Placental epithelial cell (primary cell): ENCODE measurements around a stretch of chr6.

- CAGE, long polyA plus RNA, result no peak
Observed at GRCh38 chr6:127464004-127464624, 4.9 kb upstream of the KIAA0408 start.

DNA sequence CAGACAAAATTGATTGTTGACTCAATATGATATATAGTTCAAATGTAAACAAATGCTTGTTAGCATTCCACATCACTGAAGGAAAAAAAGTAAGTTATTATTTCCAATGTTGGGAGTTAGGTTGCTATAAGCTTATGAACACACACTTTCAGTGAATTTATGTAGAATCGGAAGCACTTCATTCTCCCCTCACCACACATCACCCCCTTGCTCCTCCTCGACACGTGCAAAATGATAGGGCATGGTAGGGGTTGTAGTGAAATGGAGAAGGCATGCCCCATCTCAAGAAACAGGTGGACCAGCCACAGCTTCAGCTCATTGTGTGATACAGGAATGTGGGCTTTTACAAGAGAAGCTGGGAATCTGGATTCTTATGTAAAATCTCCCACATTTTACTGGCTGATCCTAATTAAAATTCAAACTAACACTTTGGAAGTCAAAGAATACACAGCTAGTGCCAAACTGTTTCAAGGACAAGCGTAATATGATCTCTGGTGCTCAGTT lies 24.1 kb upstream of the KIAA0408 start:
- CAGE, long polyA plus RNA, result no peak

DNA sequence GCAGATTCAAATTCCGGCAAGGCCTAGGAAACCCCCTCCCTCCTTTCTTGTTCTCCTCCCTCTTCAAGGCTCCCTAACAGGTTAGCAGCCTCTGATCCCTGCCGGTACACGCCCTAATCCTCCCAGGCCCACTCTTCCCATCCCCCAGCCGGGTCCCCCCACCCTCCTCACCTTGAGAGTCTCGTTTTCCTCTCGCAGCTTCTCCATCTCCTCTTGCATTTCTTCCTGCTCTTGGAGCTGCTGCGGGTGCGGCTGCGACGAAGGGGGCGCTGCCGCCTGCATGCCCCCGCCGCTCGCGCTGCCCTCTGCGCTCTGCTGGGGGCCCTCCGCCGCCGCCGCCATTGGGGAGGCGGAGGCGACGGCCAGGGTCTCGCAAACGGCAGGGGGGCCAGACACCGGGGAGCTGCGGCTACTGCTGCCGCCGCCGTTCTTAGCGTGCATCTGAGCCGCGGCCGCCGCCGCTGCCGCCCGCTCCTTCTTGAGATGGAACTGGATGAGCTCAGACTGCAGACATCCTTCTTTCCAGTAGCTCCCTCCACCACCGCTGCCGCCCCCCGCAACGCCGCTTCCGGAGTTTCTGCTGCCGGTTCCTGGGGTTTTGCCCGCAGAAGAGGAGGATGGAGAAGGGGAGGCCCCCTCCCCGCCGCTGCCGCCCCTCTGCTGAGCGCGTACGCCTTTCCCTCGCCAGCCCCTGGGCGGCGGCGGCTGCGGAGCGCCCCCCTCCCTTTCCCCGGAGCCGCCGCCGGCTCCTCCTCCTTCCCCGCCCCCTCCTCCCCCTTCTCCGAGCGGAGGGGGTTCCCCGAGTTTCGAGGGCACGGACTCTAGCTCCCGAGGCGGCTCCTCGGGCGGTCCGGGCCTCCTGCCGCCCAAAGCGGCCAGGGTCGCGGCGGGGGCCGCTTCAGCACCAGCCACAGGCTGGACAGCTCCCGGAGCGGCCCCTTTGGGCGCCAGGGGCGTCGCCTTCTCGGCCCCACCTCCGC lies 56.4 kb upstream of the KIAA0408 start:
- CAGE, long polyA plus RNA, result no peak

DNA sequence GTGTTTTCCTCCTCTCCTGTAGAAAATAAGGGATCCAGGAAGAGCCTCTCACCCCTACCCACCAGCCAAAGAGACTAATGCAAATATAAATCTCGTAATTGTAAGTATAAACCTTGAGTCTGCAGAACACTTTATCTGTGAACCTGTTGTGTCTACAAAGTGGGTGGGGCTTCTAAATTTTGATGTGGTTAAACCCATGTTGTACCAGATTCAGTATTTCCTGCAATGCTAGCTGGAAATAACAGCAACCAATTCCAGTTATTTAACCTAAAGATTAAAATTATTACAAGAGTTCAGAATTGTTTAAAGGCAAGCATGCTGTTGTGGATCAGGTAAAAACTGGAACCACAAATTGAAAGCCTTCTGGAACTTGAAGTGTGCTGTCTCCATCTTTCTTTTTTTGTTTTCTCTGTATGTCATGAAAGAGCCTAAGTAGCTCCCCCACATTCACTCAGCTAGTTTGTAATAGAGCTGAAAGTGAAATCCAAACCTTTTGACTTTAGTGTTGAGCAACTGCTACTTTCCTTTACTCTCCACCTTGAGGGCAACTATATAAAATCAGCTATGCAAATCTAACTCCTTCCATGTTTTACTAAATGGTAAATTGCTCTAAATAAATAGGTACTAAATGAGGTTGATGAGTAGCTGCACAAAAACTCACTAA lies 17.8 kb upstream of the THEMIS start:
- CAGE, long polyA plus RNA, result no peak

GRCh38 chr6:128051212-128052500 lies 150.8 kb upstream of the THEMIS start:
- CAGE, long polyA plus RNA, result no peak

GRCh38 chr6:128241107-128241501 lies 279.3 kb downstream of the PTPRK start:
- CAGE, long polyA plus RNA, result no peak

- CAGE, long polyA plus RNA, result no peak
Observed at GRCh38 chr6:128339688-128340324, 180.6 kb downstream of the PTPRK start.

- CAGE, long polyA plus RNA, result no peak
Observed at GRCh38 chr6:128491672-128492536, 28.5 kb downstream of the PTPRK start.

DNA sequence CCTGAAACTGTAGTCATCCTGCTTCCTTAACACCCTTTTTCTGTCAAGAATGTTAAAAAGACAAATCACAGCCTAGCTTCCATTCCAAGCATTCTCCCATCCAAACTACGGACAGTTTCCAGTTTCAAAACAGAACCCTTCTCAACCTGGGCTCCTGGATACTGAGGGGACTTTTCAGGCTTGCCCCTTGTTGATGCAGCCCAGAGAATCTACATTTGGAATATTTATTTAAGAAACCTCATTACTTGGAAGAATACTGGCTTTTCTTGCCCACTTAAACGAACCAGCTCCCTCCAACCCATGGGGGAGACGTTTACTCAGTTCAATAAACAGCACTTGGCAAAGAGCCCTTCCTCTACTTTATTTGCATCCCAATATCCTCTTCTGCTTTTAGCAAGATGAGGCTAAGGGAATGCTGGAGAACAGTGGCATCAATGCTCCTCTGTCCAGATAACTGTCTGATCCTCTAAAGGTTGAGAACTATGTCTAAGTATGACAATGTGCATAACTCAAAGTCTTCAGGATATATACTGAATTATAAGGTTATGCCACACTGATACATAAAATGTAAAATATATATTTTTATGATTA lies 22.2 kb downstream of the PTPRK start:
- CAGE, long polyA plus RNA, result no peak

DNA sequence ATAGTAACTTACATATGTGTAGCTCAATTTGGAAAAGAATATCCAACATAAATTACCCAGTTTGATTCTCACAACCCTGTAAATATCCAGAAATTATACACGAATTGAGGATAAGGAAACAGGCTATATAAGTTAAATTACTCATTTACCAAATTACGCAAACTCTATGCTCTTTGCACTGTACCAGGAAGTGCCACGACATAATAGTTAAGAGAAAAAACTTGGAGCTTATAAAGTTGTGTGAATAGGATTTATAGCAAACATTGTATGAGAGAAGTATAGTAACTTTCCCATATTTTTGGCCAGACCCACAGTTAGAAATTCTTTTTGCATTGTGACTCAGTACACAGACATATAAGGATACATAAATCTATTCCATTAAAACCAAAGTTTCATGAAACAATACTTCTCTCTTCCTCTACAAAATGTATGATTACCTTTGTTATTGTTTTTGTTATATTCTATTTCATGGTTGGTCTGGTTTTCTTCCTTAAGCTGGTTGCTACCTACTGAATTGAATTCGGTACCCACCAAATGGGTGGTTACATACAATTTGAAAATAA lies 20.9 kb downstream of the PTPRK start:
- CAGE, long polyA plus RNA, result no peak

GRCh38 chr6:128526618-128526943 lies 6.2 kb upstream of the PTPRK start:
- CAGE, long polyA plus RNA, result no peak

- CAGE, long polyA plus RNA, result no peak
Observed at GRCh38 chr6:128655881-128656322, 135.5 kb upstream of the PTPRK start.

DNA sequence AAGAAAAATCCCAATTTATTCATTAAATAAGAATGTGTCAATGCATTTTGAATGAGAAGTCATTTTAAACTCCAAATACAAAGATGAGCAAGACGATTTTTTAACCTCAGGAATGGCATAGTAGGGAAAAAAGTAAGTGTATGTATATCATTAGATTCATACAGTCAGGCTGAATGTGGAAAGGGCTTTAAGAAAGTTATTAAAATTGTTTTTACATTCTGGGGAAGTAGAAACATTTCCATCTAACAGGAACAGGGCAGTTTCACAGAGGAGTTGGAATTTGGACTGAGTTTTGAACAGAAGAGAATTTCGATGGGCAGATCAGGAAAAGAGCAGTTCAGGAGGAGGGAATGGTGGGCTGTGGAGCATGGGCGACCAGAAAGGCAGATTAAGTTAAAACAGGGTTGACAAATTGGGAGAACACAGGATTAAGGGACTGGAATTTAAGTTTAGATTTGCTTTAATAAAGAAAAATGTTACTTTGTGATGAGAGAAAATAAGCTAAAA lies 29.7 kb downstream of the LAMA2 start:
- CAGE, long polyA plus RNA, result no peak

DNA sequence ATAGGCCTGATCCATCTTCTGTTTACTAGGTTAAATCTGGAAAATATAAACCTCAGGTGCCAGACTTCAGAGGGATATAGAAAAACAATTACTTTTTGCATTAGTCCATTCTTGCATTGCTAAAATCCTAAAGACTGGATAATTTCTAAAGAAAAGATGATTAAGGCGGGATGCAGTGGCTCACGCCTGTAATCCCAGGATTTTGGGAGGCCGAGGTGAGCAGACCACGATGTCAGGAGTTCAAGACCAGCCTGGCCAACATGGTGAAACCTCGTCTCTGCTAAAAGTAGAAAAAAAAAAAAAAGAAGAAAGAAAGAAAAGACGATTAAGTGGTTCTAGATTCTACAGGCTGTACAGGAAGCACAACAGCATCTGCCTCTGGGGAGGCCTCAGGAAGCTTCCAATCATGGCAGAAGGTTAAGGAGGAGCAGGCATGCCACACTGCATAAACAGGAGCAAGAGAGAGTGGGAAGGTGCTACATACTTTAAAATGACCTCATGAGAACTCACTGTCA lies 61.5 kb downstream of the LAMA2 start:
- CAGE, long polyA plus RNA, result no peak

DNA sequence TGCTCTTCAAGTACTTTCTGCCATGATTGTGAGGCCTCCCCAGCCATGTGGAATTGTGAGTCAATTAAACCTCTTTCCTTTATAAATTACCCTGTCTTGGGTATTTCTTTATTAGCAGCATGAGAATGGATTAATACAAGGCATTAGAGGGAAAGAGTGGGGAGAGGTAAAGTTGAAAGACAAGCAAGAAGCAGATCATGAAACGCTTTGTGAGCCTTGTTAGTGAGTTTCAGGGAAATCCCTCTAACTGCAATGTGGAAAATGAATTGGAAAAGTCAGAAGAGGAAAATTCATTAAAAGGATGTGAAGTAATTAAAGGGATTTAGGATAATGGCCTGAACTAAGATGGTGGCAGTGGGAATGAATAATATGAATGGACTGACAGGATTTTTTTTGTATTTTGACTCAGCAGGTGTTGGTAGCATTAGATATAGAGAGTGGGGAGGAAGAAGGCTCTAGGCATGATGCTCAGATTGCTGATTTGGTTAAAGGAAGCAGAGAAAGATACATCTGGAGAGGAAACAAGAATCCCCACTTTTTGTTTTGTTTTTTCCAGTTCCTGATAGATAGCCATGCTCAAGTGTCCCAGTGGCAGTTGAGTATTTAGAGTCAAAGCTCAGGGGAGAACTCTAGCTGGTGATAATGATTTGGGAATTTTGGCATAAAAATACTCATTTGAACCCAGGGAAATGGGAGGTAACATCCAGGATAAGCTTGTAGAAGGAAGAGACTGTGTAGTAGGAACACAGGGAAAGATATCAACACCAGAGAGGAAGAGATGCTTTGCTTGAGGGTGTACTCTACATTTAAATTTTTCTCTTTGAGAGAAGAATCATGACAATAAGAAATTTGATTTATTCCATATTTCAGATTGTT lies 93.1 kb downstream of the LAMA2 start:
- CAGE, long polyA plus RNA, result no peak

DNA sequence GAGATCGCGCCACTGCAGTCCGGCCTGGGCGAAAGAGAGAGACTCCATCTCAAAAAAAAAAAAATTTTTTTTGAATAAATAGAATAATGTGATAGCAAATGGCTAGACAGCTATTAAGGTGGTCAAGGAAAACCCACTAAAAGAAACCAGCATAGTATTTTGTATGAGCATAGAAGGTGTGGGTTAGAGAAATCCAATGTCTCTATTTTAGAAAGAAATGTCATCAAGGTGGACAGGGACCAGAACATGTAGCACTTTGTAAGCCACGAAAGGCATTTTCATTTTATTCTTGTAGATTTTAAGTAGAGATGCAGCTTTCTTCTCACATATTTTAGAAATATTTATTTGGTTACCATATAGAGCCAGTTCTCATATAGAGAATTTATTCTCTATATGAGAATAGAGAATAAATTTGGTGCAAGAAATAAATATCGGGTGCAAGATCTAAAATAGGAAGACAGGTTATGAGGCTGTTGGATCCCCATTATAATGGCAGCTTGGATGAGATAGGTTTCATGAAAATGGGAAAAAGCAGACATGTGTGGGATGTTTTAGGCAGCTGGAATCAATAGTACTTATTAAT lies 130.5 kb downstream of the LAMA2 start:
- CAGE, long polyA plus RNA, result no peak

DNA sequence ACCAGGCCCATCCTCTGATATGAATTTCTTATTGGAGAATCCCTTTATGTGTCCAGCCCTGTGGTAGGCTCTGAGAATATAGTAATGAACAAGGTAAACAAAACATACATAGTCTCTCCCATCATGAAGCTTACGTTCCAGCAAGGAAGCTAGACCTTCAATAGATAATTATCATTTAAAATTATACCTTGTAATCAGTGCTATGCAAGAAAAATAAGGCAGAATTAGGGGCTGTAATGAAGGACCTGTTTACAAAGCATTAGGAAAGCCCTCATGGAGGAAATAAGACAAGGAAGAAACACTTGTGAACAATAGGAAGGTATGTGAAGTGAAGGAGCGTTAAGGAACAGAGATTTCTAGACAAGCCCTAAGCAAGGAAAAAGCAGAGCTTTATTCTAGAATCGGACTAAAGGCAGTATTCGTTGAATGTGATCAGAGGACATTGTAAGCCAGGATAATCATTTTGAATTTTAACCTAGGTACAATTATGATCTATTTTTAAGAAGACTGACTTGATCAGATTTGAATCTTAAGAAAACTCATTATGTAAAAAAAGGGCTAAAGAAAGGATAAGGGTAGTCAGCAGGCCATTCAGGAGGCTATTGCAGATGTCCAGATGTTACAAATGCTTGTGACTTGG lies 149.3 kb downstream of the LAMA2 start:
- CAGE, long polyA plus RNA, result no peak

GRCh38 chr6:129201059-129201311 lies 318.0 kb downstream of the LAMA2 start:
- CAGE, long polyA plus RNA, result no peak

DNA sequence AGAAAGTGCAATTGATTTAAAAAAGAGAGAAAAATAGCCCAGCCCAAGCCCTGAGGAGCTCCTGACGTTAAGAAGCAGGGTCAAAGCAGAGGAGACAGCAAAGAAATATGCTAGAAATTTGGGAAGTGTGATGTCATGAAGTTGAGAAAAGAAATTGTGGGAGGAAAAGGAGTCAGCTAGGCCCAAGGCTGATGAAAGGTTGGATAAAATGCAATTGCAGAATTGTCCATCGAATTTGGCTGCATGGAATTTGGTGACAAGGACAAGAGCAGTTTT lies 381.6 kb downstream of the LAMA2 start:
- CAGE, long polyA plus RNA, result no peak

GRCh38 chr6:129589481-129590412 lies 120.2 kb downstream of the ARHGAP18 start:
- CAGE, long polyA plus RNA, result no peak